Mesenchymal stem cell of the bone marrow (primary cell): ENCODE measurements around the genes ZNF844, ZNF791 and FBXW9.

- CAGE, long polyA plus RNA: no peak
Observed at GRCh38 chr19:11436004-11436557, 646 bp downstream of the PRKCSH start.

DNA sequence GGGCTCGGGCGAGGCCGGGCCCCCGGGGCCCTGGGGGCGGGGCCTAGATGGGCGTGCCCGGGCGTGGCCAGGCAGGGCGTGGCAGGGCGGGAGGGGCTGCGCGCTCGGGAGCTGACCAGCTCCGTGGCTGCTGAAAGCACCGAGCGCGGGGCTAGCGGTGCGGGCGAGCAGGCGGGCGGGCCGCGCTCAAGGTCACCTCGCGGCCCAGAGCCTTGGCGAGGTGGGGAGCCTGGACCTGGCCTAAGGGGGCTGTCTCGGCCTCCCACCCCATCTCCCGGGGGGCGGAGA is 1.3 kb downstream of the ELAVL3 start:
- CAGE, long polyA plus RNA: no peak

GRCh38 chr19:11482183-11482945 is 1.5 kb upstream of the ELAVL3 start:
- CAGE, long polyA plus RNA: no peak

DNA sequence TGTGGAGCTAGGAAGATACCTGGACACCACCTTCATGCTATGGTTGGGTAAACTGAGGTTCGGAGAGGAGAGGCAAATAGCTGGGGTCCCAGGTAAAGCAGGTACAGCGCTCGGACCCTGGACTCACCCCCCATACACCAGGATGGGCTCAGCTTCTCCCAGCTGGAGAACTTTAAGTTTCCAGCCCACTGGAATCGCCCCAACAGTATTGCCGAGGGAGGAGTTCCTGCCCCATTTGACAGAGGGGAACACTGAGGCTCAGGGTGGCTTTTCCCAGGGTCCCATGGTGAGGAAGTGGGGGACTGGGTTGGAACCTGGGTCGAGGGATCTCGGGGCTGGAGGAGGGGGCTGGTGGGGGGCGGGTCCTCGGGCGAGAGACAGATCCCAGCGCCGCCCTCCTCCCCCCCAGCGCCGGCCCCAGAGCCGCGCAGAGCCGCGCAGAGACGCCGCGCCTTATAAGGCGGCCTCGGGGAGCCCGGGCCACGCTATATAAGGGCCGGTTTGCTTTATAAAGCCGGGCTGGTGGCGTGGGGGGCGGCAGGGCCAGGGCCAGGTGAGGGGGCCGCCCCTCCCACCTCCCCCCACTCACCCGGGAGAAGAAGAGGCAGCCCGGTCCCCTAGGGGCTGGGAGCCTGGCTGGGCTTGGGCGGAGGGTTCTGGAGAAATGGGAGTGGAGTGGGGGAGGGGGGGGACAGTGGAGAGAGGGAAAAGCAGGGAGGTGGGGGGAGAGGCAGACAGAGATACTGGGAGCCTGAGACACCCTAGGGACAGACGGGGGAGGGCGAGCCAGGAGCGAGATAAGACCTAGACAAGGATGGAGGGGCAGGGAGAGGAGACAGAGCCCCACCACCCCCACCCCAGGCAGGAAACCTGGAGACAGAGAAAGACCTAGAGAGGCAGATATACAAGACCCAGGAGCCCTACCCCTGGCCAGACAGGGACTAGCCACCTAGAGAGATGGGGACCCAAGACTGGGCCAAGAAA is 1.1 kb downstream of the CNN1 start:
- CAGE, long polyA plus RNA: no peak

DNA sequence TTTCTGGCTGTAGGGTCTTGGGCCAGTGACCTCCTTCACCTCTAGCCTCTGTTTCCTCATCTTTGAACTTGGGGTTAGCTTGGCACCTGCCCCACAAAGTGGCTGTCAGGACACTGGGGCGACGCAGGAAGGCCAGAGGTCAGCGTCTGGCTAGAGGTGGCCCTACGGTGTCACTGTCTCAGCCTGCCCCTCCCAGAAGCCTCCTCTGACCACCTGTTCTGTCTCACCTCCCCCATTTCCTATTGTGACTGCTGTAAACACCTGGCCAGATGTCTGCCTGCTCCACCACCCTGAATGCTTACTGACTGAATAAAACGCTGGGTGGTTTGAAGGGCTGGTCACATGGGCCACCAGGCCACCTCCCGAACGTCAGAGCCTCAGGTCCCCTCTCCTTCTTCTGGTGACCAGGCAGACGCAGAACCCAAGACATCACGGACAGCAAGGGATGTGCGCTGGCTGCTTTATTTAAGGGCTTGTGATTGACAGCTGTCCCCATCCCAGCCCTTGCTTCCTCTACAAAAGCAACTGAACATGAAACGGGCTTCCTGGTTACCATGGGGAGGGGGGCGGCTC is 6.3 kb downstream of the ELOF1 start:
- CAGE, long polyA plus RNA: no peak

DNA sequence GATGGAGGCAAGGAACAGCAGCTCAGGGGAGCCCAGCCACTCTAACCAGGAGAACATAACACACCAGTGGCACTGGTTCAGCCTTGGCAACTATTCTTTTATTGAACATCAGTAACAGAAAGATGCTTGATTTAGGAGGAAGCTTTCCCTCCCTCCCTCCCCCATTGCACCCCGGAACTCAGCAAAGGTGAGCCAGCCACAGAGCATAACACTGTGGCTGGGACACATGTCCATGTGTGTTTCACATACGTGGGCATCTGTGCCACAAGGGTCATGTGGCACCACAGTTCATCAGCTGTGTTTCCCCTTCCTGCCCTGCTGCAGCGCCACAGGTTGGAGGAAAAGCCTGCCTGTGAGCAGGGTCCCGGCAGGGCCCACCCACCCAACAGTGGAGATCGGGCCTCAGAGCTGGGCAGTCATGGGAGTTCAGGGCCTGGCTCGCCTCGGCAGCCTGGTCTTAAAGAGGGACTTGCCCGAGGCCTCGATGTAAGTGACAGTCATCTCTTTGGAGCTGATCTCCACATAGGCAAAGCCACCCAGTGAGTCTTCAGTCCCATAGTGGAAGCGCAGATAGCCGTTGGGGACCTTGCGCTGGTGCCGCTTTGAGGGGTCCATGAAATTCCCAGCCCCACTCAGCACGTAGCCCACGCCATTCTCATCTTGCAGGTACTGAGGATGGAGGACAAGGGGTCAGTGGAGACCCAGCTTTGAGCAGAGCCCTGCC is 2.7 kb downstream of the ACP5 start:
- CAGE, long polyA plus RNA: no peak

DNA sequence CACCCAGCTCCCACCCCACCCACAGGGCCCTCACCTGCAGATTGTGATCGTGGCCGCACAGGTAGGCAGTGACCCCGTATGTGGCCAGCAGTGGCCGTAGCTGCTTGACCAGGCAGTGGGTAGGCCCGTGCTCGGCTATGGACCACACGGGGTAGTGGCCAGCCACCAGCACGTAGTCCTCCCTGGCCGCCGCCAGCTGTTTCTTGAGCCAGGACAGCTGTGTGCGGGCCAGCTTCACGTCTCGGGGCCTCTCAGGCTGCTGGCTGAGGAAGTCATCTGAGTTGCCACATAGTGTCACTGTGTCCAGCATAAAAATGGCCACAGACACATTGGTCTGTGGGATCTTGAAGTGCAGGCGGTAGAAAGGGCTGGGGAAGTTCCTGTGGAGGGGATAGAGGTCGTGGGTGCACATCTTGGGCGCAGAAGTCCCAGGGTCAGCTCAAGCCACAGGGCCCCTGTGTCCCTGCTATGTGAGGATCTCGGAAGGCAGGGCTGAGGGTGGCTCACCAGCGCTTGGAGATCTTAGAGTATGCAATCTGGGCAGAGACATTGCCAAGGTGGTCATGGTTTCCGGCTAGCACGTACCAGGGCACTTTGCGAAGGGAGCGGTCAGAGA is 1.1 kb downstream of the ACP5 start:
- CAGE, long polyA plus RNA: no peak

GRCh38 chr19:11693605-11694445 is 44.9 kb downstream of the ZNF823 start:
- CAGE, long polyA plus RNA: no peak

DNA sequence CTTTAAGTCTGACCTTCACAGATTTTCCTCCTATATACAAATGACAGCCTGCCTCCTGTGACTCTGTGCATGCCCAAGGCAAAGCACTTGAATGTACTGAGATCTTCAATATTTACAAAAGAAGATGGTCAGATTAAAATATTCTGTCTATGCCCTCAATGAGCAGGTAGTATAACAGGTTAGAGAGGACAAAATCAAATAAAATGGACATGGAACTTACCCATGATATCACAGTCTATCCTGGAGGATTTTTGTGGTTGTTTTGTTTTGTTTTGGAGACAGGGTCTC is 42.0 kb downstream of the ZNF823 start:
- CAGE, long polyA plus RNA: no peak

DNA sequence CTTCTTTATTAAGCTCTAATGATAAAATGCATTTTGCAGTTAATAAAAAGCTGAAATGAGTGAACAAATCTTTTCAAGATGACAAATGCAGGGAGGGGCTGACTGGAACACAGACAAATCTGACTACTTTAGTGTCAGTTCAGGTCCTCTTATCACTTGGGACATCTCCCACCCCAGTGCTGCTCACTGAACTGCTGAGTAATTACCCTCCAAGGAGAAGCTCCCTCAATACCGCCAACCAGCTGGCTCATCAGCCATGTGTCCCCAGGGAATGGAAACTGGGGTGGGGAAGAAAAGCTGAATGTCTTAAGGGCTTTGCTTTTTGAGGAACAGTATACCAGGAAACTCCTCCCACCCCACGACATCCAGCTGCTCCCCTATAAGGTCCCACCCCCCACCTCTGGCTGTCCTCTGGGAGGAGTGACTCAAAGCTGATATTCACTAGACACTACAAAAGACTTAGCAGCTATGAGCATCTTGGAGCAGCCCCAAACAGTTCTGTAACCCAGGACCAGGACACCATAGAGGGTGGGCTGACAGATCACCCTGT is 2.0 kb downstream of the ZNF823 start:
- CAGE, long polyA plus RNA: no peak

- CAGE, long polyA plus RNA: no peak
Observed at GRCh38 chr19:11832308-11832814, 16.2 kb upstream of the ZNF439 start.

DNA sequence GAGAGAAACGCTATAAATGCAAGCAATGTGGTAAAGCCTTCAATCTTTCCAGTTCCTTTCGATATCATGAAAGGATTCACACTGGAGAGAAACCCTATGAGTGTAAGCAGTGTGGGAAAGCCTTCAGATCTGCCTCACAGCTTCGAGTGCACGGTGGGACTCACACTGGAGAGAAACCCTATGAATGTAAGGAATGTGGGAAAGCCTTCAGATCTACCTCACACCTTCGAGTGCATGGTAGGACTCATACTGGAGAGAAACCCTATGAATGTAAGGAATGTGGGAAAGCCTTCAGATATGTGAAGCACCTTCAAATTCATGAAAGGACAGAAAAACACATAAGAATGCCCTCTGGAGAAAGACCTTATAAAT is 15.7 kb upstream of the ZNF763 start:
- CAGE, long polyA plus RNA: no peak

DNA sequence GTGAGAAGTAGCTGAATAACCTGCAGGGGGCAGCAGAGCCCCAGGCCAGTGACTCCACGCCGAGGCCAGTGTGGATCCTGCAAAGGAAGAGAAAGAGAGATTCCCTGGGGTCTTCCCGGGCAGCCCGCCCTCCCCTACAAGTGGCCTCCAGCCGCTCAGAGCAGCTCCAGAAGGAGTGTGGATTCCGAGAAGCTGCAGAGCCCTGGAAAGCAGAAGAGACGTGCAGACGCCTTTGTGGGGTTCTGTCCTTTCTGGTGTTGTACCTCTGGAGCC is 869 bp upstream of the ZNF763 start:
- CAGE, long polyA plus RNA: no peak

- CAGE, long polyA plus RNA: no peak
Observed at GRCh38 chr19:12064389-12065619, at the start of gene ZNF844. ZNF844 (plus strand) TSS chr19:12064731.

DNA sequence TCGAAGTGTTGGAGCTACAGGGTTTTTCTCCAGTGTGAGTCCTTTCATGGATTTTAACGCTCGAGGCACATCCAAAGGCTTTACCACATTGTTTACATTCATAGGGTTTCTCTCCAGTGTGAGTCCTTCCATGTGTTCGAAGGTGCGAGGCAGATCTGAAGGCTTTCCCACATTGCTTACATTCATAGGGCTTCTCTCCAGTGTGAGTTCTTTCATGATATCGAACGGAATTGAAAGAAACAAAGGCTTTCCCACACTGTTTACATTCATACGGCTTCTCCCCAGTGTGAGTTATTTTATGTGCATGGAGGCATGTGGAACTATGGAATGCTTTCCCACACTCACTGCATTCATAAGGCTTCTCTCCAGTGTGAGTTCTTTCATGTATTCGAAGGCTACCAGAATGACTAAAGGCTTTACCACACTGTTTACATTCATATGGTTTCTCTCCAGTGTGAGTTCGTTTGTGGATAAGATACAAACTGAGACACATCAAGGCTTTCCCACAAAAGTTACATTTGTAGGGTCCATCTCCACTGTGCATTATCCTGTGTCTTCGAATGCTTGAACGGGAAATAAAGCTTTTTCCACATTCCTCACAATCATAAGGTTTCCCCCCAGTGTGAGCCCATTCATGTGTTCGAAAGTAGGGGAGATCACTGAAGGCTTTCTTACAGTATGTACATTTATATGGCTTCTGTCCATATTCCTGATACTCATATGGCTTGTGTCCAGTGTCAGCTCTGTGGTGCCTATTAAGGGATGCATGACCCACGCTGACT is 5.4 kb upstream of the ZNF20 start:
- CAGE, long polyA plus RNA: no peak

GRCh38 chr19:12288906-12289600 is 5.6 kb downstream of the ZNF44 start:
- CAGE, long polyA plus RNA: no peak

DNA sequence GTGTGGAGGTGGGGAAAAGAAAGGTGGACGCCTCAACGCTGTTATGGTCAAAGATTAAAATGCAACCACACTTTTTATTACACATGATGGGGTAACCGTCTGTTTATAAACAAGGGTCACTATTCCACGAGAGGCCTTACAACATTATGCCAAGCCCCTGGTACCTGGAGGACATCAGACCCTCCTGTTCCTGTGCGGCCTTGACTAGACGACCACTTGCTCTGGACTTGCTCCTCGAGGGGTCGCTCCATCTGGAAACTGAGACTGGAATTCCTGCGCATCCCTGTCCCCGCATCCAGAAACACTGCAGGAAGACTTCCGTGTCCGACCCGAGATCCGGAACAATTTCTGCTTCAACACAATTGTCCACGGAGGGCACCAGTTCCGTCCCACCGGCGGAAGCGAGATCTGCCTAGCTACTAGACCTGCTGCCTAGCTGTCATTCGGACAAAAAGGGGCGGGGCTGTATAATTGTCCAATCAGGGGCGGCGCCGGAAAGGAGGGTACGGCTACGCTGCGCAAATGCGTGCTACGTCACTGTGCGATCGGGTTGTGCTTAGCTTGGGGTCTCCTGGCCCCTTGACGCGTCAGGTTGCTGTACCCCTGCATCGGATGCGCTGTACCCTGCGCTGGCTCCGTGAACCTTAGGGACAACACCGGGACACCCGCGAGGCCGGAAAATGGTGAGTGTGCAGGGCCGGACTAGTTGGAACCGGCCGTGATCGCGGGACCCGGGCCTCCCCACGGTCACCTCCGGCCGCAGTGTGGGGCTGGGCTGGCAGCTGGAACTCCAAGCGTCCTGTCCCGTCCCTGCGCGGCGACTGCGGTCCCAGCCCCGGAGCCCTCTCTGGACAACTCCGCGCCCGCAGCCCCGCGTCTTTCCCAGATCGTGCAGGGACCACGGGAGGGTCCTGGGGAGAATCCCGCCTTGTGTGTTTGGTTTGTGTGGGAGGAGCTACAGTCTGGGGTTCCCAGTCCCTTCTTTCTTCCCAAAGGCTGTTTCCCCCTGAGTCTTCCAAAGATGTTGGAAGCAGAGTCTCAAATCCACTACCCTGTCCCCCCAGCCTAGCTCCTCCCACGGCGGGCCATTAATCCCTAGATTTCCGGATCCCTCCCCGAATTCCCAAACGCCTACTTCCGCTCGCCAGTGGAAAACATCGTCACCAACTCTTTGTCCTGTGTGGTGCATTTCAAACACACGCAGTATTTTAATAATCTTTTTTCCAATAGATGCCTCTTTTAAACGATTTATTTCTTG is at the start of gene ZNF791:
ZNF791 (plus strand) TSS at position 521 of the 1,258 bp plus-strand sequence.
- CAGE, long polyA plus RNA: no peak

GRCh38 chr19:12647109-12648177 is 19.1 kb downstream of the MAN2B1 start:
- CAGE, long polyA plus RNA: no peak

DNA sequence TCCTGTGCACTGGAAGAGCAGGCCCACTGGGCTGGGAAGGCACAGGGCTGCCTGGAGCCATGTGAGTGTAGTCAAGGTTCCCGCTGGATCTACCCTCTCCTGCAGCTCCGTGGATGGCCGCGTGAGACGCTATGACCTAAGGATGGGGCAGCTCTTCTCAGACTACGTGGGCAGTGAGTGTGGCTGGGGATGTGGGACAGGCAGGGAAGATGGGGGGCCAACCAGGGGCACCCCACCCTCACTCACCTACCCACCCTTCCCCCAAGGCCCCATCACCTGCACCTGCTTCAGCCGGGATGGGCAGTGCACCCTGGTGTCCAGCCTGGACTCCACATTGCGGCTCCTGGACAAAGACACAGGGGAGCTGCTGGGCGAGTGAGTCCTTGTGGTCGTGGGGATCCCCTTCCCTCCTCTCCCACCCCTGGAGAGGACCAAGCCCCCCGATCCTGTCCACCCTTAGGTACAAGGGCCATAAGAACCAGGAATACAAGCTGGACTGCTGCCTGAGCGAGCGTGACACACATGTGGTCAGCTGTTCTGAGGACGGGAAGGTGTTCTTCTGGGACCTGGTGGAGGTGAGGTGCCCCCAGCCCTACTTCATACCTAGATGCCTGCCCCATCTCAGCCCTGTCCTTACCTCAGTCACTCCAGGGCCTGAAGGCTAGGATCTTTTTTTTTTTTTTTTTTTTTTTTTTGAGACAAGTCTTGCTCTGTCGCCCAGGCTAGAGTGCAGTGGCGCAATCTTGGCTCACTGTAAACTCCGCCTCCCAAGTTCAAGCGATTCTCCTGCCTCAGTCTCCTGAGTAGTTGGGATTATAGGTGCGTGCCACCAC is 3.7 kb upstream of the WDR83OS start:
- CAGE, long polyA plus RNA: no peak

GRCh38 chr19:12696320-12697340 is at the start of gene FBXW9:
FBXW9 (minus strand) TSS chr19:12696631.
- CAGE, long polyA plus RNA: no peak